ENCODE data around the gene MEGF9.

- RRBS, 2 experiments: no CpG with 5 or more reads among the region's 8 CpGs
These were observed 47.6 kb downstream of the CDK5RAP2 start for GRCh38 chr9:120532316-120532904.

DNA sequence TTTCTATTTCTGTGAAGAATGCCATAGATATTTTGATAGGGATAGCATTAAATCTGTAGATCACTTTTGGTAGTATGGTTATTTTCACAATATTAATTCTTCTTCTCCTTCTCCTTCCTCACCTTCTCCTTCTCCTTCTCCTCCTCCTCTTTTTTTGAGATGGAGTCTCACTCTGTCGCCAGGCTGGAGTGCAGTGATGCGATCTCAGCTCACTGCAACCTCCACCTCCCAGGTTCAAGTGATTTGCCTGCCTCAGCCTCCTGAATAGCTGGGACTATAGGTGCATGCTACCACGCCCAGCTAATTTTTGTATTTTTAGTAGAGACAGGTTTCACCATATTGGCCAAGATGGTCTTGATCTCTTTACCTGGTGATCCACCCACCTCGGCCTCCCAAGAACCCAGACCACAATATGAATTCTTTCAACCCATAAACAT lies 51.8 kb upstream of the CDK5RAP2 start:
- RRBS, 2 experiments: no CpG with 5 or more reads among the region's 4 CpGs

DNA sequence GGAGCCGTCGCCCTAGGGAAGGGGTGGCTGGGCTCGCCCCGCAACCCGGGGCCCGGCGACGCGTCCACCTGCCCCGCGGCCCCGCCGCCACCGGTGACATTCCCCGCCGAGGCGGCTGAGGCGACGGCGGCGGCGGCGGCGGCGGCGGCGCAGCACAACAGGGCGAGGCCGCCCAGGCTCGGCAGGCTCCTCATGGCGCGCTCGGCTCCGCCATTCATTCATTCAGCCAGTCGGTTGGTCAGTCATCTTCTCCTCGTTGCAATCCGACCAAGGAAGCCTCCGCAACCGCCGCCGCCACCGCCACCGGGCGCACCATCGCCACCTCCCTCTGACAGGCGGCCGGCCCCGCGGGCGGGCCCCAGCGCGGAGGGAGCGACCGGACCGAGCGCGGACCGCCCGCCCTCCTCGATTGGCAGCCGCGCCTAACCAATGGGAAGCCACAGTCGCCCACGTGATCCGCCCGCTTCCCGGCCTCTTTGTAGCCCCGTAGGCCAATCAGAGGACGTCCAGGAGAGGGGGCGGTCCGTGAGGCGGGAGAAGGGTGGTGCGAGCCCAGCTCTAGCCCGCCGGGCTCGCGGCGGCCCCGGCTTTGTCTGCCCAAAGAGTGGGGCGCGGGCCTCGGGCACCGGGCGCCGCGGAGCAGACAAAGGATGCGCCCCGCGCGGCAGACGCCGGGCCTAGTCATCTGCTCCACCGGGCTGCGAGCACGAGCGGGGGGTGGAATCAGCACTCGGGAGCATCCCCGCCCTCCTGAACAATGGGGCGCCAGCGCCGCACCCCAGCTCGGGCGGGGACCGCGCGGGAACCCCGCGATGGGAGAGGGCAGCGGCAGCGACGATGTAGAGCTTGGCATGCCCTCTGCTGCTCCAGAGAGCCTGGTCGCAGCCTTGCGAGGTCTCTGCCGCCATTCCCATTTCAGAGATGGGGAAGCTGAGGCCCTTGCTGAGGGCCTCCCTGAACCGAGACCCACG lies at the start of gene MEGF9:
Gene MEGF9 (minus strand): TSS at position 330 of the 971 bp plus-strand sequence.
- RRBS, 2 experiments: 2% methylated on average over 51 to 55 of the region's 116 CpGs

DNA sequence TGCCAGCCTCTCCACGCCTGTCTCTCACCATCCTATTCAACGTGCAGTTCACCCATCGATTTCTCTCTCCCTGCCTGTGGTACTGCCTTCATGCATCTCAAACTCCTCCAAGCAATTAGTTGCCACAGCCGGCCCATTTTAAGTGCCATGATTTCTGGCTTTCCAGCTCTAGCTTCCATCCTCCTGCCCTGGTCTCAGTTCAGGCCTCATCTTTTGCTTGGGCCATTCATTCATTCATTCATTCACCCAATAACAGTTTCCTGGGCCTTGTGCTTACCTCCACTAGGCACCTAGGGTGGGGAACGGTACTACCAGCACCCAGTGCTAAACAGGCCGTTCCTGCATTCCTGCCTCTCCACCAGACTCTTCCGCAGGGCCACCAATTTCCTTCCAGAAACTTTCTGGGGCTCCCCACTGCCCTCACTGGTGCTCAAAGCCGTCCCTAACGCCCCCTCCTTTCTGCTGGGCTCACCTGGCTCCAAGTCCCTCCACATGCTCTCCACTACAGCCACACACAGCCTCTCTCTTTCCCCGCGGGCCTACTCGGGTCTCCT lies 1.5 kb downstream of the PHF19 start:
- RRBS, 2 experiments: no CpG with 5 or more reads among the region's 12 CpGs

DNA sequence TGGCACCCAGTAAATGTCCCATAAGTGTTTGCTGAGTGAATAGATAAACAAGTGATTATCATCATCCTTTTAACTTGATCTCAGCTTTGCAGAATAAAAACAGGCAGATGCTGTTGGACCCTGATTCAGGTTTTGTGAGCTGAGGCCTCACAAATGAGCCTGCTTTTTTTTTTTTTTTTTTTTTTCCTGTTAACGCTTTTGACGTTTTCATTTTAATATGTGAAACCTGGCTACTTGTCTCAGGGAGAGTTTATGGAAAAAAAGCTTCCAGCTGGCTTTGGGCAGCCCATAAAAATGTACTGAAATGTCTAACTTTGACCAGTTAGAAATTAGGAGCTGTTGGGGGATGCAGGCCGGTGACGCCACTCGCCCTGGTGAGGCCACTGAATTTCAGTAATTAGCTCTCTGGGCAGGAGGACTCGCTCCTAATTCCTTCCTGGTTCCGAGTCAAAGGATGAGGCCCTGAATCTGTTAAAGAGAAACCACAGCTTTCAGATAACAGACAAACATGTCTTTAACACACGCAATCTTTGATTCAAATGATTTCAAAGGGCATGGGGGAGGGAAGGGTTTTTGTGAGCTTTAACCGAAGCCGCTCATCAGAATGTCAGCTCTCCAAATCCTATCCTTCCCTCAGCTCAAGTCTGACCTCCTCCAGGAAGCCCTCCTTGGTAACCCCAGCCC lies 13.3 kb upstream of the PHF19 start:
- RRBS, 2 experiments: no CpG with 5 or more reads among the region's 10 CpGs

GRCh38 chr9:120925554-120925759 lies 1.1 kb downstream of the TRAF1 start:
- RRBS, 2 experiments: no CpG with 5 or more reads among the region's 4 CpGs

- RRBS, 2 experiments: no CpG with 5 or more reads among the region's 4 CpGs
These were observed 825 bp upstream of the TRAF1 start for GRCh38 chr9:120927423-120927818.

GRCh38 chr9:120931964-120932360 lies 5.4 kb upstream of the TRAF1 start:
- RRBS, 2 experiments: no CpG with 5 or more reads among the region's 2 CpGs

DNA sequence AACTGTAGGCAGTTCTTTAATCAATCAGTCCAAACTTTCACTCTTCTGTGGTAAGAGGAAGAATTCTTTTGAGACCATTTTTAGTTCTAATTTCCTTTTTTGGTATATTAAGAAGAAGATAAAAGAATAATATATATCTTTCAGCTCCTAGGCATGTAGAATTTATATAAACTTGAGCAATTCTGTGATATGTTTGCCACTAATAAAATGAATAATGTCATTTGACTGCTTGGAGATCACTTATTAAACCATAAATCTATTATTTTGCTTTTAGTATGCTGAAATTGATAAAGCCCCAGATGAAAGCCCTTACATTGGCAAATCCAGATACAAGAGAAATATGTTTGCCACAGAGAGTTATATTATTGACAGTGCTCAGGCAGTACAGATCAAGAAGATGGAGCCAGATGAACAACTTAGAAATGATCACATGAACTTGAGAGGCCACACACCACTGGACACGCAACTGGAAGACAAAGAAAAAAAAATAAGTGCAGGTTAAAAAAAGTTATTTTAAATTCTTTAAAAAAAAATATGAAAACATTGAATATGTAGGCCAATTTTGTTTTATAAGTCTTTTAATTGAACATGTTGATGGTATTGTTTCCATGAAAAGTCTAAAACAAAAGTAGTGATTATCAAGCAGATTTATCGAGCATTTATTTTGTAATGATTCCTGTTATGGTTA lies 38.6 kb downstream of the CNTRL start:
- RRBS, 2 experiments: no CpG with 5 or more reads among the region's 2 CpGs

- RRBS, 2 experiments: no CpG with 5 or more reads among the region's 19 CpGs
These were observed 46.9 kb downstream of the CNTRL start for GRCh38 chr9:121121524-121122134.

DNA sequence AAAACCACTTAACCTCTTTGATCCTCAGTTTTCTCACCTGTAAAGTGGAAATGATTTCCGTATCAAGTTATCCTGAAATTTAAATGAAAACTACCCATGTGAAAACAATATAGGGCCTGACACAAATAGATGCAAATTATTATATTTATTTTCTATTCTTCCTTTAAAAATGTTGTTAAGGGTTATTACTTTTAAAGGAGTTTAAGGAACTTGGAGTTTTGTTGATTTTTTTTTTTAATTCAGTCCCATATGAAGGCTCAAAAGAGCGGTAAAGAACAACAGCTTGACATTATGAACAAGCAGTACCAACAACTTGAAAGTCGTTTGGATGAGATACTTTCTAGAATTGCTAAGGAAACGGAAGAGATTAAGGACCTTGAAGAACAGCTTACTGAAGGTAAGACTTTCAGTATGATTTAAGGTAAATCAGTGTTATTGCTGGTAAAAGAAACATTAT lies 49.0 kb downstream of the CNTRL start:
- RRBS, 2 experiments: no CpG with 5 or more reads among the region's 4 CpGs

- RRBS, 2 experiments: no CpG with 5 or more reads among the region's 11 CpGs
These were observed 21.1 kb upstream of the RAB14 start for GRCh38 chr9:121222638-121223241.

DNA sequence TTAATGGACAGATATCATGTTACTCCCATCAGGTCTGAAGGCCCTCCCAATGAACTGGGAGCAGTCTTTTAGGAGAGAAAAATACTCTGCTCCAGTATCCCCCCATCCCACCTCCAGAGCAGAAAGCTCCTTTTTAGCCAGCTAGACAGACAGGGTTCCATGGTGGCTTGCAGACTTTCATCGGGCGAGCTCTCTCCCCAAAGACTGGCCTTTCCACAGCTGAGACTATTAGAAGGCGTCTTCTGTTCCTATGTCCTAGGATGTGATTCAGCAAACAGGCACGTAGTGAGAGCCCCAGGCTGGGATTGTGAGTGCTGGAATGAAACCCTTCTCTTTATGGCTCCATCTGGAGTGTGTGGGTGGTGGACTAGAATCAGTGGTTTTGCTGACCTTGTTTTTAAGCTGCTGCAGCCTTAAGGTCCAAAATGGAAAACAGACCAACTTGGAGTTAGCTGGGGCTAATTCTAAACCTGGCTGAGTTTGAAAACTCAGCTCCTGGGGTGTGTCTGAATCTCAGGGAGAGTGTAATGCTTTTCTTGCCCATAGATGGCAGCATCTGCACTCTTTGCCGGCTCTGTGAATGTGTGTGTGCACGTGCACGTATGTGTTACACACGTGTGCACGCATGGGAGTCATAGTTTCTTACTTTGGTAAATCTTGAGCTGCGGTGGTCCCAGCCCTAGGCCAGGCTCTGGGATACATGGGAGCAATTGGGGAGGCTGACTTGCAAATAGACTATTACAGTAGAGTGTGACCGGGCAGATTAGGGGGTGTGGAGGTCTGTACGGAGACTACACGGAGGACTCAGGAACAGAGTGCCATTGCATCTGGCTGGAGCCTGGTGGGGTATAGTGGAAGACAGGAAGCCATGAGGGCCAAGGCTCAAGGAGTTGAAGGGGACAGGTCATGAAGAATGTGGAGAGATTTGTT lies 10.7 kb downstream of the GSN start:
- RRBS, 2 experiments: no CpG with 5 or more reads among the region's 13 CpGs

- RRBS, 2 experiments: 0% methylated on average over 1 of the region's 20 CpGs
These were observed 13.9 kb downstream of the GSN start for GRCh38 chr9:121281497-121282552.

DNA sequence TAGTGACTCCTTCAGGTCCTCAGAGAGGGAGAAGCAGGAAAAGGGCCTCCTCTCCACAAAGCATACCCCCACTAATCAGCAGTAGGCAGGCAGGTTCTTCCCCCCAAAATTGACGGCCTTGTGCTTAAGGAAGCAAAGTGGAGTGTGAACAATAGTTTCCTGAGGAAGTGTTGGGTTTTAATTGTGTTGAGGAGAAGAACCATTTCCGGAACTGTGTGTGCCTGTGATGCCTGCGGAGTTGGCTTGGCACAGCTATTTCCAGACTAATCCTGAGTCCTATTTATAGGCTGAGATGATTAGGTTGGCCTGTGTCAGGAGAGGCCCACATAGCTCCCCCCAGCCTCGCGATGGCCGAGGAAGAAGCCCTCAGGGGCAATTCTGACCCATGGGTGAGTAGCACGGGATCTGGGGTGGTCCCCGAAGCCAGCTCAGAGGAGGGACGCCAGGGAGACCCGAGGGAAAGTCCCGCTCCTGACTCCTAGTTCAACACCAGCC lies 17.9 kb downstream of the GSN start:
- RRBS, 2 experiments: no CpG with 5 or more reads among the region's 11 CpGs

- RRBS, 2 experiments: no CpG with 5 or more reads among the region's 5 CpGs
These were observed 26.4 kb downstream of the GSN start for GRCh38 chr9:121294233-121294877.

GRCh38 chr9:121328781-121329614 lies 41.1 kb downstream of the STOM start:
- RRBS, 2 experiments: no CpG with 5 or more reads among the region's 20 CpGs

- RRBS, 2 experiments: no CpG with 5 or more reads among the region's 5 CpGs
These were observed 41.6 kb upstream of the DAB2IP start for GRCh38 chr9:121609746-121610400.

DNA sequence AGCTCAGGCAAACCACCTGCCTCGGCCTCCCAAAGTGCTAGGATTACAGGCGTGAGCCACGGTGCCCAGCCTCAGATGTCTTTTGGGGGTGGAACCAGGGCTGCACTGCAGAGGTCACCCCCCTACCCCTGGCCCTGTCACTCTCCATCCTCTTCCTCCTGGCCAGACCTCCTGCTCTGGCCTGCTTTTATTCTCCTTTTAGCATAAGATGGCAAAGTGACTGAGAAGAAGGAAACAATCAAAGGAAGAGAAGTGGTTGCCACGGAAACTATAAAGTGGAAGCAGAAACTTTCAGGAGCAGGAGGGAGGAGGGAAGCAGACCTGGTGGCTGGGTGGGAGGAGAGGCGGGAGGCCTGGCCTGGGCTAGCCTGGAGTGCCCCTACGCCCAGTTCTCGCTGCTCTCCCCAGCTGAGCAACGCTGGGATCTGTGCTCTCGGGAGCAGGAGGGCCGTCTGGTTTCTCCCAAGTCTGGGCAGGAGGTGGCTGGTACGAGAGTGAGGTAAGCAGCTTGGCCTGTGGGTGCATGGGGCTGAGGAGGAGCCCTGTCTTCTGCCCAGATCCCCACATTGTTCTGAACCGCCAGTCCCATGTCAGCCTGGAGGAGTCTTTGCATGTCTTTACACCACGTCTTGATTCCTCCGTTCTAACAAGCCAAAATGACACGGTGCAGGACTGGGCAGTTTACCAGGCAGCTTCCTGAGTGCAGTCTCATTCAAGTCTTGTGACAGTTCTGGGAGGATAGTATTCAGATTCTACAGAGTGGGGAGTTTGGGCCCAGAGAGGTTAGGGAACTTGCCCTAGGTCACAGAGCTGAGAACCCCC lies 15.1 kb upstream of the DAB2IP start:
- RRBS, 2 experiments: no CpG with 5 or more reads among the region's 15 CpGs

GRCh38 chr9:121746824-121747232 lies 95.4 kb downstream of the DAB2IP start:
- RRBS, 2 experiments: no CpG with 5 or more reads among the region's 2 CpGs